ENCODE measurements around a stretch of chrX.

GRCh38 chrX:43745862-43746510 is 89.9 kb downstream of the MAOA start:
- PRO-cap: no peak

DNA sequence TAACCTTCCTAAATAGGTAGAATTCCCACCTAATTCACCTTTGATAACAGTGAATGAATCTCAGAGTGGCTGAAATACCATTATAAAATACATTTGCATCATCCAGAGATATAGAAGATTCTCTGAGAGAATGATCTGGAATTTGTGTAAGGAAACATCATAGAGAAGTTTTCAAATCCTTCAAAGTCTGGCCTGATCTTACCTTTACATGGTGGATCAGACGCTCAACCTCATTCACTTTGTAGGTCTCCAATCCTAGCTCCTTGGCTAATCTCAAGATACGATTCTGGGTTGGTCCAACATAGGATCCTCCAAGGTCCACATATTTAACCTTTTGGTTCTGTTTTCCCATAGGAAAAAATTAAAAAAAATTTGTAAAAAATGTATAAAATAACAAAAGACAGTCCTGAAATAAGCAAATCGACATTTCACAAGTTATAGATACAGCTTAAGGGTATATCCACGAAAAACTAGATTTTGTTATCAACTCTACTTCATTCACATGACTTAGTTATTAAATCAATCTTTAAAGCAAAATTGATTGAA is 43.5 kb downstream of the MAOB start:
- PRO-cap: no peak

DNA sequence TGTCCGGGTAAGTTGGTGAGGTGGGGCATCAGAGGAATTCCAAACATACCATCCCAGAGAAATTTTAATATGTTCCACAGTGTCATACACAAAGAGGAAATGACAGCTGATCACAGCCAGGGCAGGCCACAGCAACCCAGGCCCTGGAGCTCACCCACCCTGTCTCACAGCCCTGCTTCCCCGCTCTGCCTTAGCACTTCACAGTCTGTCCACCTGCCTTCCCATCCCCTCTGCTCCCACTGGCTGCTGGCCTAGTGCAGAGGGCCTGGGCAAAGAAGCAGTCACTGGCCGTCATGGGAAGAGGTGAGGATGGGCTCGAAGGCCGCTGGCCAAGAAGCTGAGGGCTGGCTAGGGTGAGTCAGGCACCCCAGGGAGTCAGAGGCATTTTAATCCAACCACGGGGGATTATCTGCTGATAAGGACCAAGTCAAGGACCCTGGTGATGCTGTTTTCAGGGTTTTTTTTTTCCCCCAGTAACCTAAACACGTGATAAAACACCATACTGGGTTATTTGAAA is 3.1 kb downstream of the NDP start:
- PRO-cap: no peak

DNA sequence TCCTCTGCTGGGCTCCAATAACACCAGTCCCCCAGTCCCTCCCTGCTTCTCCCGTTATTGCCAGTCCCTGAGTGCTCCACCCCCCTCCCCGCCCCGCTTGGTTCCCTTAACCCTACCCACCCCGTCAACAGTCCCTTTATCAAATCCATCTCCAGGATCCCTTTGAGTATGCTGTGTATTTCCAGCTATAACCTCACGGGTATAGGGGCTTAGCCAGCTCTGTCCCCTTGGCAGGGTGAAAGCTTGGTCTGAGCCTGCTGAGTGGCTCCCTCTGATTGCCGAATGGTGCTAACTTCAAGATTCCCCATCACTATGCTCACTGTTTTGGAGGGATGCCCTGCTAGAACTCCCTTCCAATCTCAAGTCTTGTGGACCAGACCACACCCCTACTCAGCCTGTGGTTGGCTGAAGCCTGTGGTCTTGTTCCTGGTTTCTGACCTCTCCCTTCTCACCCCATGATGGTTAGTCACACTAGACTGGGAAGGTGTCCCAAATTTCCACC is 184.5 kb upstream of the NDP start:
- PRO-cap: no peak

GRCh38 chrX:44997391-44998358 is 124.7 kb downstream of the KDM6A start:
- PRO-cap: no peak

DNA sequence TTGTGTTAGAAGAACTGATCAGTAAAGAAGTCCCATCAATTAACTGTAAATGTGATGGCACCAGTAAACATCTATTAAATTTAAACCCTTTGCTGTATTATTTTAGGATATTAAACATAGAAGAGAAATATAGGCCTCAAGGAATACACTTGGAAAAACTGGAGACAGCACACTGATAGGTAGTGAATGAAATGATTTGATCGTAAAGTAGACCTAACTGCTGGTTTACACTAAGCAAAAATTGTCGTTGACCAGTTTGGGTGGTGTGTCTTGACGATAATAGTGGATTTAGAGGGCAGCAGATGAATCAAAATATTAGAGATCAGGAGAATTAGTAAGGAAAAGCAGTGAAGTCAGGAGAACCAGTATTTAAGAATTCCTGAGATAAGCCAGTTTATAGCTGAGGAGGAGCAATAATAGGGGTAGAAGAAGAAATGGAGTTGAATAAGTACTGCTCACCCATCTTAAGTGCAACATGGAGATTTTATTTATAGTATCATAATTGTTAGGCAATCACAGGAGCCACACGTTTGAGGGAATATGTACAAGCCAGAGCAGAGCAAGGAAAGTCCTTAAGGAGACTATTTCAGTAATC is 144.7 kb downstream of the KDM6A start:
- PRO-cap: no peak

GRCh38 chrX:45515184-45516123 is 314.8 kb upstream of the DIPK2B start:
- PRO-cap: no peak

DNA sequence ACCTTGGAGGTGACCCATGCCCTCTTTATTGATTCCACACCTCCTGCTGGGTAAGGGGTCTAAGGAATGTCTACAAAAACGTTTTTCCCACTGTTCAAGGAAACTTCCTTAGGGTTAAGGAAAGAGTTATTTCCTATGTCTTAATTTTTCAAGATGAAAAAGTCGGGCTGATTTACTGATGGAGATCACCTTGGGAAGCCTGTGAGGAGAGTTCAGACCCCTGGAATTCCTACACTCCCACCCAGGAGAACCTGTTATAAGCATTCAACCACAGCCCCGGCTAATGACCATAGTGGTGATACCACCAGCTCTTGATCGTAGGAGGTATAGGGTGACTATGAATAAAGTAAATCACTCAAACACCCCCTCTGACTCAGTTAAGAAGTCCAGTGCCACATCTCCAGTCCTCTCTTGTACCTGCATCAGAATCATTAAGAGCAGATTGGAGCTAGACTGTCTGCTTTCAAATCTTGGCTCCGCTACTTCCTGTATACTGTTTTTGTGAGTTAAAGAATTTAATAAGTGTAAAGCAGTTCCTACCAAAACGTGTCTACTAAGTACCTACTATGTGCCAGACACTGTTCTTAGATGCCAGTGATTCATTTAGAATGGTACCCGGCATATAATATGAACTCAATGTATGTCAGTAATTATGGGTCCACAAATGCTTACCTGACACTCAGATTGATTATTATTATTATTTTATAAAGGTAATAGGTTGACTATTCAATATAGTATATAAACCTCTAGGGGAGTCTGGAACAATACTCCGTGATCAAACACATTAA is 565.1 kb upstream of the DIPK2B start:
- PRO-cap: no peak

DNA sequence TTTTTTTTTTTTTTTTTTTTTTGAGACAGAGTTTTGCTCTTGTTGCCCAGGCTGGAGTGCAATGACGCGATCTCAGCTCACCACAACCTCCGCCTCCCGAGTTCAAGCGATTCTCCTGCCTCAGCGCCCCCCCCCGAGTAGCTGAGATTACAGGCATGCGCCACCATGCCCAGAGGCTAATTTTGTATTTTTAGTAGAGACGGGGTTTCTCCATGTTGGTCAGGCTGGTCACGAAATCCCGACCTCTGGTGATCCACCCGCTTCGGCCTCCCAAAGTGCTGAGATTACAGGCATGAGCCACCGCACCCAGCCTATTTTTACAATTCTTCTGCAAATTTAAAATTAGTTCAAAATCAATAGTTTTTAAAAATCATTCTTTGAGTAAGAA is 600.4 kb upstream of the DIPK2B start:
- PRO-cap: no peak

DNA sequence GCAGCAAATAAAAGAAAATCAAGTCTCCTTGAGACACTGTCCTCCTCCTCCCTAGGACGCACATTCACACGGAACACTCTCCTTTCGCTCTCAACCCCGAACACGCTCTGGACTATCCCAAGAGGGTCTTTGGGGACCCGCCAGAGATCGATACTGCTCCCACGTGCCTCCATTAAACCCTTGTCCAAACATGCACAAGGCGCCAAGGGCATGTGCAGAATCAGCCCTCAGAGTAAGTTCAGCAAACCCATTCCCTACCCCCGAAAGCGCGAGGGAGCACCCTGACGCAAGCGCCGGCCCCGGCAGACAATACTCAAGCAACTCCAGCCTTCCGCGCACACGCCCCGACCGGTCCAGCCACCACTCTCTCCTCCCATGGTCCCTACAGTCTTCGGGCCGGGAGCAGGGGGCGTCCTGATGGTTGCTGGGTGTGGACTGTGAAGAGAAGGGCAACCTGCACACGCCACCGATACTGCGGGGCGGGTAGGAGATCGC is 596.5 kb upstream of the KRBOX4 start:
- PRO-cap: no peak

DNA sequence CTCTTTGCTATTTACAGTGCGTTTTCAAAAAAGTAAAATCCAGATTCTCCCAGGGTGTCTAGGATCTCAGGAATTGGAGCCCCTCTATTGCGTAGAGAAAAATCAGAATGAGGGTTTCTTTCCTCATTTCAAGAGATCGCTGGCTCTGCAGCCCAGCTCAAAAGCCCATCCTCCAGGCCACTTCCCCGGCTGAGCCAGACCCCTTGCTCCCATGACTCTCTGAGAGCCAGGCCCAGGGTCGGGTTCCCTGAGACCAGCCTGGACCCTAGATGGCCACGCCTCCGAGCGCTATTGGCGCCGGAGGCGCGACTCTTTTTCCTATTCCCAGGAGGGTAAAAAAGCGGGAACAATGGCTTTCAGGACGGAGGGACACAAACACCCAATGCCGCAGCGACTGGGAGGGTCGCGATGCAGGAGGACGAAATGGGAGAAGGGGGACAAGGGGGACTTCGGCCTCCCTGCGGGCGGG is 524 bp upstream of the KRBOX4 start:
- PRO-cap: no peak

- PRO-cap: no peak
Observed at GRCh38 chrX:46587695-46588218, 14.2 kb downstream of the CHST7 start.

DNA sequence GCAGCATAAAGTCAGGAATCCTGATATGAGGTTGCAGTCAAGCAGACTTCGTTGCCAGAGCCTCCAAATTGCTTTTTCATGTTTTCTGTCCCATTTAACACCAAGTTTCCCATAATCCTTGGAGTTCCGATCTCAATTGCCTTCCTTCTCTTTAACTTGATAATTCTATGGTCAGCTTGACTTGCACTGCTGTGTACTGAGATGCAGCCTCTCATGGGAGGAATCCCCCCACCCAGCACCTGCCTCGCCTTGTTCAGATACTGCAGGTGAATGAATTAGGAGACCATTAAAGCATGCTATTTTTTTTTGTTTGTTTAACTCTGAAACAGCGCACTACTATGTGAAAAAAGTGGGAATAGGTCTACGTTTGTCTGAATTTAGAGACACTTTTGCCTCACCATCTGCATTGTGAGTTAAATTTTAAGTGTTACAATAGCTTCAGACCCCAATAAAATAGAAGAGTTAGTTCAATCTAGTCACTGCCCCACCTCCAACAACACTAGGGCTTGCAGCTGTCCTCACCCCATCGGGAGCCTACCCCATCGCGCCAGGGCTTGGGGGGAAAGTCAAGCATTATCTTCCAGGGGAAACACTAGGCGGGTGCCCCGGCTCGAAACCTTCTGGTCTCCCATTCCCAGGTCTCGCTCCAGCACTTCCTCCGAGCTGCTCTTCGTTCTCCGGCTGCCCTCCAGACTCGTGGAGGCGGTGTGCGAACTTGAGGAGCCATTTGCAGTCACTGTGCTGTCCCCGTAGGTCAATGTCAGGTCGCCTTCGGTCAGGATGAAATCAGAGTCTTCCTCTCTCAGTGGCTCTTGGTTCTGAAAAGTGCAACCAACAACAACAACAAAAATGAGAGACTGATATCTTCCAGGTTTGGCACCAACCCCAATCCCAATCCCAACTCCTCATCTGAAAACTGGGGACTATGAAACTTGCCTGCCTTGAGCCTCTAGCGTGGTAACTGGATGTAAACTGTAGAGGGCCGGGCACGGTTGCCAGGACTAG is 33.1 kb downstream of the CHST7 start:
- PRO-cap: no peak

DNA sequence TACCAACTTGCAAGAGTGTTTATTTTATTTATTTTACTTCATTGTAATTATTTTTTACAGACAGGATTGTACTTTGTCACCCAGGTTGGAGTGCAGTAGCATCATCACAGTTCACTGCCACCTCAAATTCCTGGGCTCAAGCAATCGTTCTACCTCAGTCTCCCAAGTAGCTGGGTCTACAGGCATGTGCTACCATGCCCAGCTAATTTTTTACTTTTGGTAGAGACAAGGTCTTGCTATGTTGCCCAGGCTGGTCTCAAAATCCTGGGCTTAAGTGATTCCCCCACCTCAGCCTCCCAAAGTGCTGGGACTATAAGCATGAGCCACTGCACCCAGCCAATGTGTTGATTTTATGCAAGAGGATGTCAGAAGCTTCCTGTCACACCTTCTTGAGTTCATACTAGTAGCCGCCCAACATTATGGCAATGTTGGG is 19.1 kb upstream of the RP2 start:
- PRO-cap: no peak

DNA sequence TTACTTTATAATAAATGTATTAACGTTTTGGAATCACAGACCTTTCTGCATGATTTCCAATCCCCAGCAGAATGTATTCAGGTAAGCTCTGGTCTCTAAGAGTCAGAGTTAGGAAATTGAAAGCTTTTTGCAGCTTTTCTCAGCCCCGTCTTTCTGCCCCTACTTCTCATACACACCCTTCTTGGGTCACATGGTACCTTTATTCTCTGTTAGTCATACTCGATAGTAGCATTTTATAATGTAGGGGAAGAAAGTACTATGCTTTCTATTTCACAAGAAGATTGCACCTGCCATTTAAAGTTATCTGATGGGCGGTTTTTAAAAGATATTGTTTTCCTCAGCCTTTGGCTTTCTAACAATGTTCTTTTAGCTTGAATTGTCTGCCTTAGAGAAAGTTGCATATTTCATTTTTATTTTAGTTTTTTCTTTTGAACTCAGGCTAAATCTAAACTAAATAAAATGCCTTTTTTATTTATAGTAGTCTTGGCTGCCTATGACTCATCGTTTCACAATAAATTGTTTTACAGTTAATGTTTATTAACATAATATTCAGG is 1.4 kb downstream of the RP2 start:
- PRO-cap: no peak

DNA sequence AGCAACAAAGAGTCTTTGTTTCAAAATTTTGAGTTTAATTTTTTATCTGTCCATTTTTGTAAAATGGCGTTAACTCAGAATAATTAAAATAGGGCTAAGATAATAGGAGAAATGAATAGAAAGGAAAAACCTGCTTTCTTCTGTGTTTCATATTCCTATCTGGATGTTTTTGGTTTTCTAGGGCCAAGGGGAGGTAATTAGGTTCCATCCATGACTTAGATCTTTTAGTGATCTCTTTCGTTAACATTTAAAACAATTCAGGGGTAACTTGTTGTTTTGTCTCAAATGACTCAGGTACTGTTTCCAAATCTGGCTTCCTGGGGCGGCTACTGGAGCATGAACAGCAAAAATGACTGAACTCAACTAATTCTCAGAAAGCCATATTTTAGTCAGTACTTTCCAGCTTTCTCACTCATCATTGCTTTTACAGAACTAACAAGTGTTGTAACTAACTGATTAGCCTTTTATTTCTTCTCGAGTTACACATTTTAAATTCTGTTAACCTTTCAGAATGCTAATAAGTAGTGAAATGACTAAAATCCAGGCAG is 55.2 kb downstream of the JADE3 start:
- PRO-cap: no peak

DNA sequence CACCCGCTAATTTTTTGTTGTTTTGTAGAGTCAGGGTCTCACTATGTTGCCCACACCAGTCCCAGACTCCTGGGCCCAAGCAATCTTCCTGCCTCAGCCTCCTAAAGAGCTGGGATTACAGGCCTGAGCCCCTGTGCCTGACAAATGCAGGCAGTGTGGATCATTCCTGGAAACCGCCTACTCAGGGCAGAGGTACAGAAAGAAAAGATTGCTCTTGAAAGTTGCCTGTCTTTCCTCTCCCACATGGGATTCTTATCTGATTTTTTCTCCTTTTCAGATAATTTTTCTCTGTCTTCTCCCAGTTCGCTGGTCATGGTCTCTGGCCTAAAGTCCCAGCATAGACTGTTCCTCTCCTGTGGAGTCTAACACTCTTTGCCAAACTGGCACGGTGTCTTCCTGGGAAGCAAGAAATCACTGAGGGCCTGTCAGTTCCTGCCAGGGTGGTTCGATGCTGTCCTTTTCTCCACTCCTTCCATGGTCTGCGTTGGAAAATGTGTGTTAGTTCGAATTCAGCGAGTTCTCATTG is 1.9 kb downstream of the RGN start:
- PRO-cap: no peak

GRCh38 chrX:47080618-47081210 is 2.5 kb downstream of the RGN start:
- PRO-cap: no peak

- PRO-cap: no peak
Observed at GRCh38 chrX:47154251-47154679, 9.2 kb downstream of the RBM10 start.

- PRO-cap: no peak
Observed at GRCh38 chrX:47190429-47191116, 3.1 kb upstream of the UBA1 start.